Hematopoietic multipotent progenitor cell (in vitro differentiated cells): ENCODE measurements around the genes TSC22D3 and SLC6A14.

DNA sequence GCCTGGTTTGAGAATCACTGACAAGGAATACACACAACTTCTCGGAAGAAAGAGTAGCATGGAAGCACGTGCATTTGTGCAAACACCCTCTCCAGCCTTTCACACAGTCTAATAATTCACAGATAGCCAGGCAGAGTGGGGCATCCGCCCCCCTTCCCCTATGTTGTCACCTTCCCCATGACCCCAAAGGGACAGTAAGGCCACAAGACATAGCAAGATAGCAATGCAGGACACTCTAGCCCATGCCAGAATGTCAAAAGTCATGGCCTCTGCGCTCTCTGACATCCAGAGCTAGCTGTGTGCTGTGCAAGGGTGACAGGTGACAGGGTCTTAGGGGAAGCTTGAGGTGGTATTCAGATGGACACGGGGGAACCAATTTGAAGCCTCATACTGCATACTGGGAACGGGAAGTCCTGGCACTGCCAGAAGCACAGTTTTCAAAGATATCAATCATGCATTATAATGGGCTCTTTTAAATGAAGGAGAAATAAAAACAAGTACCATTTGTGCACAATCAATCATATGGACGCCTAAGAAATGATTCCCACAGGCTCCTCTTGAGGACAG lies 51.1 kb downstream of the TSC22D3 start:
- CAGE, long polyA plus RNA = no peak

DNA sequence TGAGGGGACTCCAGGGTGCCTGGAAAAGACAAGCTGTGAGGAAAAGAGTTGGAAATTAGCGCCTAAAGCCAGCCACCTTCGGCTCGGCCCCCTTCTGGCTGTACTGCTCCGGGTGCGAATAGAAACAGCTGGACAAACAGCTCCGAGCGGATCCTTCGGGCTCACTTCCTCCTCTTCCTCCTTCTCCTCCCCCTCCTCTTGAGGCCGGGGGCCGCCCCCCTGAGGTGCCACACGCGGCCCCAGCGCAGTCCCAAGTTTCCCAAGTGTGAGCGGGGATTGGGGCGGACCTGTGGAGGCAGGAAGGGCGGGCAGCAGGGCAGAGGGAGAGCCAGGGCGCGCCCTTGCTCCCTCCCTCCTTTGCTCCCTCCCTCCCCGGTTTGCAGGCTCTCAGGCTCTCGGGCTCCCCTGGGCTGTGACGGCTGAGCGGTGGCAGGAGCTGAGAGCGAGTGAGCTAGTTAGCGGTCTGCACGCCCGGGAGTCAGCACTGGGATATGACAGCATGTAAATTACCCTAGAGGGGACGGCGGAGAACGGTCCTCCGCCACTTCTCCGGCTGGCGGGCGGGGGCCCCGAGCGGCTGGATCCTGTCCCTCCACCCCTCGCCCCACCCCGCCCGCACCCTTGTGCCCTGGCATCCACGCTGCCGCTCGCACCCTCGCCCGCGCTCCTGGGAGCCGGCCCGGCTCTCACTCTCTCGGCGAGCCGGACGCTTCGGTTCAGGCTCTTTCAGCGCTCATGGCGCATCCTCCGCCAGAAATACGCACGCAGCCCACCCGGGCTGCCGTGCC lies at the start of gene TSC22D3:
Gene TSC22D3 (minus strand): TSS at position 295 of the 788 bp plus-strand sequence.
- CAGE, long polyA plus RNA = no peak

DNA sequence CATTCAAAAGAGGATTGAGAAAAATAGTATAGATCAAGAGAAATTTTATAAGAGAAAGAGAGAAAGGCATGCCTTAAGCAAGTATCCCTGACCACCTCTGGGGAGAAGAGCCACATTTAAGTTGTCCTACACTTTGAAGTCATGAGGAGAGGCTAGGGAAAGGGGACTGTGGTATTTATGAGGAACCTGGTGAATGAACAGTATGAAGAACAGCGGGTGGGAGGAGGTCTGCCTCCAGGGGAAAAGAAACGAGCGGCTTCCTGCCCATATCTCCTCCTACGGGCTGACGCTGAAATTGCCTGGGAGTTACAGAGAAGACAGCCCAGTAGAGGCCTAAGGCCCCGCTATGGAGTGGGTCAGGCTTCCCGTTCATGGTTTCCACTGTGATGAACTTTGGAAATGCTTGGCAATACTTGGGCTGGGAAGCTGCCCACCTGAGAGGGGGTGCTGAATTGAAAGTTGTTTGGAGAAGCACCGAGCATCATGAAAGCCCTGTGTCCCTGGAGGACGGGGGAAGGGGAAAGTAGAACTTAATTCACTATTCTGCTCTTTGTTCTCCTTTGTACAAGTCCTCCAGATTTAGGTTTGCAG lies 106.9 kb upstream of the ACSL4 start:
- CAGE, long polyA plus RNA = no peak

- CAGE, long polyA plus RNA = no peak
Measured at GRCh38 chrX:109927491-109928138, 75.3 kb upstream of the TMEM164 start.

DNA sequence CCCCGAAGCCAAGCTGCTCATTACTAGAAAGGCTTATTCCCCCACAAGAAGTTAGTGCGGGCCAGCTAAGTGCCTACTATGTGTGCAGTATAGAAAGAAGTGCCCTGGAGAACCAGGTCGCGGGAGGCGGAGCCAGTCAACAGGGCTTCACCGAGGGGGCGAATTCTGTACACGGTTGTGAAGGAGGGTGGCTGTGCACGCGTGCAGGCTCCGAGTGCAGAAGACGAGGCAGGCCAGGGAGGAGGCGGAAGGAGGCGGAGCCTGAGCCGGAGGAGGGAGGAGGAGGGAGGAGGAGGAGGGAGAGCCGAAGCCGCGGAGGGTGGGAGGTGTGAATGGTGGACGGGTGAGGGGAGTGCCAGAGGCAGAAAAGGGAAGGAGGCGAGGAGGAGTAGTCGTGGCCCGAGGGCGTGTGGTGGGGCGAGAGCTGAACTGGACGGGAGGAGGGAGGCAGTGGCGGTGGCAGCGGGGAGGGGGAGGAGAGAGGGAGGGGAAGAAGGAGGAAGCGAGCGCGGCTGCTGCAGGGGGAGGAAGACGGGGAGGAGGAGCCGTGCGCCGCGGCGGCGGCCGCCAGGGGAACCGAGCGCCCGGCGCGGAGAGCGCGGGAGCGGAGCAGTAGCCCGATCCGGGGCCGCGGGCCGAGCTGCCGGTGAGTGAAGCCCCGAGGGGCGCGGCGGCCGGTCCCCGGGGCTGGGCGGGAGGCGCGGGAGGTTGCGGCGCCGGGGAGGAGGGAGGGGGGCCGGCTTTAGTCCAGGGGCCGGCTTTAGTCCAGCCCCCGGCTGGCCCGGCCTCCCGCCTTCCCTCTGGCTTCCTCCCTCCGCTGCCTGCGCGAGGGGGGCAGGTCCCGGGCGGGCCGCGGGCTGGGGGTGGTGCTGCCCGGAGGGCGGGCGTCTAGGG lies 540 bp upstream of the TMEM164 start:
- CAGE, long polyA plus RNA = start-site peak on the plus strand centred at position 567 of the sequence, 69 bp wide, 797 reads

DNA sequence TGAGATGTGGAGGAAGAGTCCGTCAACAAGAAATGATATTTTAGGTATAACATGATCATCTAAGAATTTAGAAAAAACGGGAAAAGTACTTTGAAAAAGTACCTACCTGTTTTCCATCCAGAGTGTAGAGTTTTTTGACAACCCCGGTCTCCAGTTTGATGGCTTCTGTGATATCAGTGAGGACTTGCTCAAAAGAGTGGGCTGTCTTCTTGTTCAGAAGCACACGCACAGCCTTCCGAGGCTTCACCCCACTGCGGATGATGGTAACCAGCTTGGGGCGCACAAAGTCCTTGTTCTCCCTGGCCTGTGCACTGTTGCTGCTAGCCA lies 11.1 kb downstream of the DCX start:
- CAGE, long polyA plus RNA = no peak

GRCh38 chrX:114270007-114270392 lies 313.9 kb upstream of the HTR2C start:
- CAGE, long polyA plus RNA = no peak

DNA sequence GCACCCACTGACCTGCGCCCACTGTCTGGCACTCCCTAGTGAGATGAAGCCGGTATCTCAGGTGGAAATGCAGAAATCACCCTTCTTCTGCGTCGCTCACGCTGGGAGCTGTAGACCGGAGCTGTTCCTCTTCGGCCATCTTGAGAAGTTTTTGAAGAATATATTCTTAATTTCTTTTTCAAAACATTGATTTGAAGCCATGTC lies 142.4 kb downstream of the HTR2C start:
- CAGE, long polyA plus RNA = no peak

- CAGE, long polyA plus RNA = no peak
Measured at GRCh38 chrX:115367334-115368048, 78.0 kb downstream of the LUZP4 start.

- CAGE, long polyA plus RNA = no peak
Measured at GRCh38 chrX:115468159-115468358, 92.9 kb upstream of the PLS3 start.

GRCh38 chrX:115560151-115560803 lies 697 bp upstream of the PLS3 start:
- CAGE, long polyA plus RNA = no peak

- CAGE, long polyA plus RNA = no peak
Measured at GRCh38 chrX:115888055-115888483, 282.5 kb upstream of the AGTR2 start.

DNA sequence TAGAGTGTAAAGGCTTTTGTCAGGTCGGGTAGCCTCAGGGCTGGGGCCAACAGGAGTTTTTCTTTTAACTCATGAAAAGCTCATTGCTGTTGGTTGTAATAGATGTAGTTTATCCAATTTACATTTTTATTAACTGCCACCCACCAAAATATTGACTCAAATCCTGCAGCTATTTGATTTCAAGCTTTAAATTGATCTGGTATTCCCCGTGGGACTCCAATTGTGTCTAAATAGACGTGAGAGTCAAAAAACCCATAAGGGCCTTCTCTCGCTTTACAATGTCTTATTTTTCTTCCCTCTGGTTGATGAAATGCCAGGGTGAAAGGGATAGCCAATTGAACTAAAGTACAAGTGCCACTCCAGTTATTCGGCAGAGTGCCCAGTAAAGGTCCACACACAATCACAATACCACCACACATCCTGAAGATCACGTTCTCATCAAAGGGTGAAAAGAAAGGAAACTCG lies 251.0 kb upstream of the AGTR2 start:
- CAGE, long polyA plus RNA = no peak

DNA sequence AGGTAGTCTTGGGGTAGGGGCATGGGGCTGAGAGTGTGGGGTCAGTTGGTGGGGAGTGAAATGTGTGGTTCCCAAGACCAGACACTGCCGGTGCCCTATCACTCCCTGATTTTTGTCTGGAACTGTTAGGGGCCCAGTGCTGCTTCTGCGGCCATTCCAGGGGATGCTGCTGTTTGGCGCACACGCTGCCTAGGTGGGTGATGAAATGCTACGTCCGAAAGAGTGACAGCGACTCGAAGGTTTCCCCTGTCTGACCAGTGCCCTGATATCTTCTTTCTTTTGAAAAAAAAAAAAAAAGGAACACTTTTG lies 201.0 kb upstream of the AGTR2 start:
- CAGE, long polyA plus RNA = no peak

GRCh38 chrX:116436218-116436883 lies at the start of gene SLC6A14:
SLC6A14 (plus strand) TSS chrX:116436606.
- CAGE, long polyA plus RNA = no peak

DNA sequence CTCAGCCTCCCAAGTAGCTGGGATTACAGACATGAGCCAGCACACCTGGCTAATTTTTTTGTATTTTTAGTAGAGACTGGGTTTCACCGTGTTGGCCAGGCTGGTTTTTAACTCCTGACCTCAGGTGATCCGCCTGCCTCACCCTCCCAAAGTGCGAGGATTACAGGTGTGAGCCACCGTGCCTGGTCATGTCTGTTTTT lies 817.5 kb downstream of the KLHL13 start:
- CAGE, long polyA plus RNA = no peak

DNA sequence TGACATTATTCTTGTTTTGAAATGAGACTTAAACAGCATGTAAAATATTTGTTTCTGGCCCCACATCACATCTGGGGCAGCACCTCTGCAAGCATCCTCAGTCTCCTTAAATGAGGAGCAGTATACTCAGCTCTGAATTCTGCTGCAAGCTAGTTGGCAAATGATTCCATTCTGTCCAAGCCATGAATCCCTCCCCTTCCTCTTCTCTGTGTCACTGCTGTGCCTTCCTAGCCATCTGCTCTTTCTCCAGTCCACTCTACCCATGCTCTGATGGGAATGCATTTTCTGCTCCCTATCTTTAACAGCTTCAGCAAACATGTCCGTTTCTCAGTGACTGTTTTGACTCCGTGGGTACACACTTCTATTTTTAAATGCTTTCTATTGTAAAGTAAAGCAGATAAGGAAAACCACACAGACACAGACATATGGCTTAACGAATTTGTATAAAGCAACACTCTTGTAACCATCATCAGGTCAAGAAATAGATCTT lies 72.3 kb upstream of the KLHL13 start:
- CAGE, long polyA plus RNA = no peak

DNA sequence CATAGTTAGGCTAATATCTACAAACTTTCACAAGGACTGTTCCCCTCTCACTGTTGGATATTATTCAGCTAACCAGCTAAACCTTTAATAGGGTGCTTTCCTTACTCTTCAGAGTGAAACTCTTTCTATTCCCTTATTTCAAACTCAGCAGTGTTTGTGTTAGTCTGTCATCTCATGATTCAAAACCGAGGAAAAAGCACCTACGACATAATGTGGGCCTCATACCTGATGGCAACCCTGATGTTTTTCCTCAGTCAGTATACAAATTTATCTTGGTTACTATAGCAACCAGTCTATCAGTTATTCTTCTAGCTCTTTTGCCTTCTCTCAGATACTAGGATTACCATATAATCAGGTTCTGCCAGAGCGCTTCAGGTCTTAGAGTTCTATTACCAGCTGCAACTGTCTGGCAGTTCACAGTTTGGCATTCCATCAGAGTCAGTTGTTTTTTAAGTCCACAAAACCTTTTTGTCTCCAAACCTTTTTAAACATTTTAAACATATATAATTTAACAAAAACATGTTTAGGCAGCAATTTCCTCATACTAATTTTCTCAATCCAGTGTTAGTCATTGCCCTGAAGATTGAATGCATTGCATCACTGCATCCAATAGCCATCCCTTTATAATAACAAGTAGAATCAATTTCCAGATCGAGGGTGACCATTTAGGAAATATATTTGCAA lies 7.3 kb downstream of the WDR44 start:
- CAGE, long polyA plus RNA = no peak

- CAGE, long polyA plus RNA = no peak
Measured at GRCh38 chrX:118393872-118394407, 48.0 kb downstream of the WDR44 start.

DNA sequence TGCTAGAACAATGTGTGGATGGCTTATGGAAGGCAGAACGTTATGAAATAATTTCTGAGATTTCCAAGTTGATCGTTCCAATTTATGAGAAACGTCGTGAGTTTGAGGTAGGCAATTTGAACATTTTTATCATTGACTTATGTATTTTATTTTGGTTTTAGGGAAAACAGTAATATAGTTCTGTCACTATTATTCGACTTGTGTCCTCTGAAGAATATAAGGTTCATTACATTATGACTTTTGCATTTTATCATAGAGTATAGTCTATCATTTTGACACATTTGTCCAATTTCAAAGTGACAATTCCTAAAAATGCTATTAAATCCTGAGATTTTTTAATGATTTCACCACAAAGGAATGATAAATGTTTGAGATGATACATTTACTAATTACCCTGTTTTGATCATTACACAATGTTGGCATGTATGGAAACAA lies 56.4 kb upstream of the IL13RA1 start:
- CAGE, long polyA plus RNA = no peak